Adrenal gland (tissue), 7 donors: Measurements from ENCODE around the genes KCNJ11, OTOG and MRGPRX2.

DNA sequence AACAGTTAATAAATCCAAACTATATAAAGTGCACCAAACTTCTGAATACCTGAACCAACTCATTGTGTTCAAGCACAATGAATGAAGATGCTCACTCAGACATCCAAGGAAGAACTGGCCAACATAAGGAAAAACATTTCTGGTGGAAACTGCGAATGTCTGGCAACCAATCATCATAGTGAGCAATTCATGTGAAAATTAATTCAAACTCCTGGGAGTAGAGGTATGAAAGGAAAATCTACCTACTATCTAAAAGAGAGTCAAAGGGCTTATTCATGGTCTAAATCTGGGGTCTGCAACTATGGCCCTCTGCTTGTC, 2.9 kb downstream of the RPS13 start:
- PRO-cap, 3 experiments, result no peak in any of the 3 experiments
- RAMPAGE, long total RNA, 4 experiments, result no peak in any of the 4 experiments
- RRBS, result no CpG with 5 or more reads among the region's 1 CpG

DNA sequence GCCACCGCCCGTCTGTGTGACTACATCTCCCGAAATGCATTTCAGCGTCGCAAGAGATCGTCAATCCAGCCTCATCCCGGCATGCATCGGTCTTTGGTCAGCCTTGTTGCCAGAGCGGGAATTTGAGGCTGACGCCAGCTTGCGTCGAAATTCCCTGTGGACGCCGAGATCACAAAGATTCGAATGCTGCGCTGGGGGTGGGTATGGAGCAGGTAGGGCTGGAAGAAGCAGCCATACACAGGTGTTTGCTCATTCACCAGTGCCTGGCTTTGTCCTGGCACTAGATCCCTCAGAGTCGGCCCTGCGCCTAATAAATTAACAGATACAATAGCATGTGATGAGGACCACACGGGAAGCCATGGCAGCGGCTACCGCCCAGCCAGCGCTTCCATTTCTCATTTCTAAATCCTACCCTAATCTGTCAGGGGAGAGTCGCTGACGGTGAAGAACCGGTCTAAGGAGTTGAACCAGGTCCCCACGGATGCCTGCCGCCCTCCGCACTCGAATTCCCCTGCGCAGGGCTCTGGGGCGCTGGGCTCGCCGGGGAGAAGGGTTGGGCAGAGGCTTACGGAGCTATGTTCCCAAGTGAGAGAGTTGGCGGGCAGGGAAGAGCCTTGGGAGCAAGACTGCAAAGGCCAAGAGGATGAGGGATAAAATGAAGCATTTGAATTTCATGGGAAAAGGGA, 445 bp upstream of the RPS13 start:
- PRO-cap, 3 experiments, result peak in 3 of 3 experiments; most common plus-strand start position 340 of the sequence (in 3)
- RAMPAGE, long total RNA, 4 experiments, result no peak in any of the 4 experiments
- RRBS, result 1% methylated on average over 6 of the region's 35 CpGs

- PRO-cap, 3 experiments, result no peak in any of the 3 experiments
- RAMPAGE, long total RNA, 4 experiments, result no peak in any of the 4 experiments
- RRBS, result no CpG with 5 or more reads among the region's 1 CpG
These were observed 42.9 kb downstream of the PIK3C2A start for GRCh38 chr11:17164868-17165240.

DNA sequence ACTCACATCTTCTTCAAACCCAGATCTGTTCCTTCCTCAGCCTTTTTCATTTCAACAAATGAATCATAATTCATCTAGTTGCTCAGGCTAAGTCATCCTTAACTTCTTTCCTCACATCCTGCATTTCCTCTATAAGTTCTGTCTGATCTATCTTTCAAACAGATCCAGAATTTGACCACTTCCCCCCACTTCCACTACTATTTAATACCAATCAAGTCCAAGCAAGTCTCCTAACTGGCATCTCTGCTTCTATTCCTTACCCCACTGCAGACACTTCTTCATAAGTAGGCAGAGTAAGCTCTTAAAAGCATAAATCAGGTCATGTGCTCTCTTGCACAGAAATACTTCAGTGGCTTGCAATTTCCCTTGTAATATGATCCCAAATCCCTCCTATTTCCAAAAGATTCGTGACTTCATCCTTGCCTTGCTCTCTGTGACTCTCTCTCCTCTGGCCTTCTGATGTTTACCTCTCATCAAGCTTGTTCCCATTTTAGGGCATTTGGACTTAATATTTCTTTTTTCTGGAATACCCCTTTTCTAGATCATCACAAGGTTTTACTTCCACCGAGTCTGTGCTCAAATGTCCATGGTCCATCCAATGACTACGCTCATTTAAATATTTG, 37.5 kb upstream of the NCR3LG1 start:
- PRO-cap, 3 experiments, result no peak in any of the 3 experiments
- RAMPAGE, long total RNA, 4 experiments, result no peak in any of the 4 experiments
- RRBS, result no CpG with 5 or more reads among the region's 3 CpGs

DNA sequence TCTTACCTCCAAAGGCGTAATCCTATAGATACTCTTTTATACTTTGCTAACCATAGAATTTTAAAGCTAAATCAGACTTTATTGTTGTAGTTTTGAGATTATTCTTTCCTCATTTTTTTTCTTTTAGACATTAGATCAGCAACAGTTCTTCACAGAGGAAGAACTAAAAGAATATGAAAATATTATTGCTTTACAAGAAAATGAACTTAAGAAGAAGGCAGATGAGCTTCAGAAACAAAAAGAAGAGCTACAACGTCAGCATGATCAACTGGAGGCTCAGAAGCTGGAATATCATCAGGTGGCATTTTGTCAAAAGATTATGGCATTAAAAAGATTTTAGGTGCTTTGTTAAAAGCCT, 21.6 kb upstream of the NCR3LG1 start:
- PRO-cap, 3 experiments, result no peak in any of the 3 experiments
- RAMPAGE, long total RNA, 4 experiments, result no peak in any of the 4 experiments
- RRBS, result no CpG with 5 or more reads among the region's 2 CpGs

- PRO-cap, 3 experiments, result no peak in any of the 3 experiments
- RAMPAGE, long total RNA, 4 experiments, result no peak in any of the 4 experiments
- RRBS, result 2% methylated on average over 6 of the region's 18 CpGs
These were observed at the start of gene KCNJ11 for GRCh38 chr11:17388594-17388977. Gene KCNJ11 (minus strand): TSS chr11:17388659.

- PRO-cap, 3 experiments, result no peak in any of the 3 experiments
- RAMPAGE, long total RNA, 4 experiments, result no peak in any of the 4 experiments
- RRBS, result 30% methylated on average over 4 of the region's 10 CpGs
These were observed at the start of gene OTOG for GRCh38 chr11:17546958-17547381. Gene OTOG (plus strand): TSS chr11:17547259.

DNA sequence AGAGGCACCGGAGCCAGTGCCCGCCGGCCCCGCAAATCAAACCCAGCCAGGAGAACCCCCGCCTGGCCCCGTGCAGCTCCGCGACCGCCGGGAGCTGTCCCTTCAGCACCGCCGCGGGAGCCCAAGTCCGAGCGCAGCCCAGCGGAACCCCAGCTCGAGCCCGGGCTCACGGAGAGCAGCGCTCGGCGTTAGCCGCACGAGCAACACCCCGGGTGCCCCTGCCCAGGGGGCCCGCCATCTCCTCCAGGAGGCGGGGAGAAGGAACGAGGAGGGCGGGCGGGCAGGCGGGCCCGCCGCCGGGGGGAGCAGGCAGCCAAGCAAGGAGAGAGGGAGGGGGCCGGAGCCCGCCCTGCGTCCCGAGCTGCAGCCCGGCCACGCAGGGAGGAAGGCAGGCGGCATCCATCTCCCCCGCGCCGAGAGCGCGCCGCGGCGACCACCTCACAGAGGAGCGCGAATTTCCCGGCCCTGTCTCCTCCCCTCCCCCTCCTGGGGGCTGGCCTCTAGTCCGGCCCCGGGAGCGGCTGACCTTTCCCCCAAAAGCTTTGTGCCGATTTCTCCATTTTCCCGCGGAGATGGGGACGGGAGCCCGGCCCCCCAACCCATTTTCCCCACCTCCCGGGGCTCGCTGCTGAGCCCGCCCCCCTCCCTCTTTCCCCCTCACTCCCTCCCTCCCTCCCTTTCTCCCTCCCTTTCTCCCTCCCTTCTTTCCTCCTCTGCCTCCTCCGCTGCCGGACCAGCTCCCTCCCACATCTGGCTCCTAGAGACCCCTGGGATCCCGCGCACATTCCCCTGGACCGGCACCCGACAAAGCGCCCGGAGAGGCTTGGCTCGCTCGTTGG, 655 bp downstream of the KCNC1 start:
- PRO-cap, 3 experiments, result no peak in any of the 3 experiments
- RAMPAGE, long total RNA, 4 experiments, result no peak in any of the 4 experiments
- RRBS, result 3% methylated on average over 56 of the region's 73 CpGs

DNA sequence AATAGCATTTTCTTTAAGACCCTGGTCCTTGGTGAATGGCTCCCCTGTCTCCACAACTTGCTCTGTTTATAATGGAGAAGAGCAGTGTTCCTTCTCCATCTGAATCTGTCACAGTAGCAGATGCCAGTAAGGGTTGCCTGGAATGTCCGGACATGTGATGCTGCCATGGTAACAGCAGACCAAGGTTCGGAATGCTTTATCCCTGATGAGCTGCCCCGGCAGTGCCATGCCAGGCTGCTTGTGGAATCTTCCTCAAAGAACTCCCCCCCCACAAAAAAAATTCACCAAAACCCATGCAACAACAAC, 72.4 kb downstream of the KCNC1 start:
- PRO-cap, 3 experiments, result no peak in any of the 3 experiments
- RAMPAGE, long total RNA, 4 experiments, result no peak in any of the 4 experiments
- RRBS, result 90% methylated on average over 3 of the region's 3 CpGs

DNA sequence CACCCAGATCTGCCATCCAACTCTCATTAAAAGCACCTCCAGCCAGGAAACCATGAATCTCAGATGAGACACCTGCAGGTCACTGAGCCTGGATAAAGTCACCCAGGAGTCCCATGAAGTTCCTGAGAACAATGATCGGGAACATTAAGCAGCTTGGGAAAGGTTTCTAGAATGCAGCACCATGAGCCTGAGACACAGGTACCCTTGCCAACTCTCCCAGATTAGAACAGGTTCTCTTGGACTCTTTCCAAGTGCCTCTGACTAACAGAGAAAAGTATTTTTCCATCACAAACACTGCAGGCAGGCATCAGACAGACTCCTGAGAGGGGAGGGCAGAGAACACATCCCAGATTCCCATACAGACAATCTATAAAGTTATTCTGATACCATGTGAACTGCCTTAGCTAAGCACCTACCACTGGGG, 27.4 kb downstream of the SERGEF start:
- PRO-cap, 3 experiments, result no peak in any of the 3 experiments
- RAMPAGE, long total RNA, 4 experiments, result no peak in any of the 4 experiments
- RRBS, result no CpG with 5 or more reads among the region's 1 CpG

GRCh38 chr11:18408439-18409248, 3.5 kb upstream of the LDHC start:
- PRO-cap, 3 experiments, result no peak in any of the 3 experiments
- RAMPAGE, long total RNA, 4 experiments, result no peak in any of the 4 experiments
- RRBS, result no CpG with 5 or more reads among the region's 9 CpGs

- PRO-cap, 3 experiments, result peak in 1 of 3 experiments; most common plus-strand start chr11:18672451 (in 1)
- RAMPAGE, long total RNA, 4 experiments, result no peak in any of the 4 experiments
- RRBS, result no CpG with 5 or more reads among the region's 7 CpGs
These were observed 26.4 kb upstream of the TMEM86A start for GRCh38 chr11:18672146-18672579.

GRCh38 chr11:19060442-19060927, at the start of gene MRGPRX2:
Gene MRGPRX2 (minus strand): TSS chr11:19060717.
- PRO-cap, 3 experiments, result no peak in any of the 3 experiments
- RAMPAGE, long total RNA, 4 experiments, result no peak in any of the 4 experiments
- RRBS, result no CpG with 5 or more reads among the region's 4 CpGs

- PRO-cap, 3 experiments, result no peak in any of the 3 experiments
- RAMPAGE, long total RNA, 4 experiments, result no peak in any of the 4 experiments
- RRBS, result no CpG with 5 or more reads among the region's 30 CpGs
These were observed 18.7 kb downstream of the ZDHHC13 start for GRCh38 chr11:19135347-19136467.

DNA sequence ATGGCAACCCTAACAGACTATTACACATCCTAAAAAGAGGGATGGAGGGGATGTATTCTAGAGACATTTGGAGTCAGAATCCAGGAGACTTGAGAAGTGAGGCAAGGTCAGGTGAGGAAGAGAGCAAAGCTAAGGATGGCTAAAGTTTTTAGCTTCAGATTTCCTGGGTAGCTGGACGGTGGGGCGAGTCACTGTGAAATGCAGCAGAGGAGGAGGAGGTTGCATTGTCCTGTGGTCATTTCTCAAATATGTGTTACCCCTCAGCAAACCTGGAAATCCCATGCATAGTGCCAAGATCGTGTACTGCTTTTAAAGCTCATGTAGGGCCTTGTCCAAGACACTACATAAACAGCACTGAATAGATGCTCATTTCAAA, 20.5 kb downstream of the CSRP3 start:
- PRO-cap, 3 experiments, result no peak in any of the 3 experiments
- RAMPAGE, long total RNA, 4 experiments, result no peak in any of the 4 experiments
- RRBS, result no CpG with 5 or more reads among the region's 3 CpGs

GRCh38 chr11:19277459-19277899, 36.7 kb upstream of the E2F8 start:
- PRO-cap, 3 experiments, result no peak in any of the 3 experiments
- RAMPAGE, long total RNA, 4 experiments, result no peak in any of the 4 experiments
- RRBS, result no CpG with 5 or more reads among the region's 6 CpGs

- PRO-cap, 3 experiments, result no peak in any of the 3 experiments
- RAMPAGE, long total RNA, 4 experiments, result start-site peak on the plus strand in 1 of 4 experiments, at chr11:19350666-19351324 at its widest, 10 reads per replicate
- RRBS, result no CpG with 5 or more reads among the region's 19 CpGs
These were observed 109.9 kb upstream of the E2F8 start for GRCh38 chr11:19350324-19351352.

GRCh38 chr11:19564063-19564872, 148.4 kb upstream of the NAV2 start:
- PRO-cap, 3 experiments, result no peak in any of the 3 experiments
- RAMPAGE, long total RNA, 4 experiments, result no peak in any of the 4 experiments
- RRBS, result 52% methylated on average over 7 of the region's 30 CpGs

DNA sequence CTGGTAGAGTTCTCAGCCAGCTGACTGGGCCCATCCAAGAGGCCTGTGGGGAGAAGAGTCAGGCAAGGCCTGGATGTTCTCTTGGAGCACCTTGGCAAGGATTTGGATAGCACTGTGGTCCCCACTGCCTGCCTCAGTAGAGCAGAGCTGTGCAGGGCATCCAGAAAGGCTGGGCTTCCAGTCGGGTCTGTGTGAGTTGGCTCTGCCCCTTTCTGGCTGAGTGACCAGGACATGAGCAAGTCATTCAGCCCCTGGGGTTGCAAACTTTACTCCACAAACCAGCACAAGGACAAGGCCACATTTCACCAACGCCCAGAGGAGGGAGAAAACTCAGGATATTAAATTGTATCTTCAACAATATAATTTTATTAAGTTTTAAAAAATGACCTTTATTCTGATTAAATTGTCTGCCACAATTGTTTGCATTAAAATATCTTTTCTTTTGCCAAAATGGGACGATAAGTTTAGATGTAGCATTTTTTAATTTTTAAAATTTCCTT, 29.1 kb upstream of the NAV2 start:
- PRO-cap, 3 experiments, result peak in 1 of 3 experiments; most common minus-strand start position 189 of the sequence (in 1)
- RAMPAGE, long total RNA, 4 experiments, result no peak in any of the 4 experiments
- RRBS, result no CpG with 5 or more reads among the region's 3 CpGs

GRCh38 chr11:19784650-19785276, 72.1 kb downstream of the NAV2 start:
- PRO-cap, 3 experiments, result no peak in any of the 3 experiments
- RAMPAGE, long total RNA, 4 experiments, result no peak in any of the 4 experiments
- RRBS, result no CpG with 5 or more reads among the region's 5 CpGs